Thoracic aorta endothelial cell (primary cell): ENCODE data around the gene SLC25A21.

- CAGE, long polyA plus RNA, result no peak
Measured at GRCh38 chr14:35806447-35807015, 2.6 kb downstream of the RALGAPA1 start.

DNA sequence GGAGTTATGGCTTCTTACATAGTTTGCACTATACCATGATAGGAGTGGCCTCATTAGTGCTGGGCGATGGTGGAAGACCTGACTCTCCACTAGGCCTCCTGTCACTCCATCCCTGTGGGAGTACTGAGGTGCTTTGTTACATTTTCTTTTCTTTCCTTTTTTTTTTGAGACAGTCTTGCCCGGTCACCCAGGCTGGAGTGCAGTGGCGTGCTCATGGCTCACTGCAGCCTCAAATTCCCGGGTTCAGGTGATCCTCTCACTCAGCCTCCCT lies 83.7 kb downstream of the BRMS1L start:
- CAGE, long polyA plus RNA, result no peak

GRCh38 chr14:36217881-36218106 lies 102.6 kb downstream of the MBIP start:
- CAGE, long polyA plus RNA, result no peak

GRCh38 chr14:36451294-36452215 lies 68.5 kb downstream of the NKX2-1 start:
- CAGE, long polyA plus RNA, result no peak

GRCh38 chr14:36507078-36507759 lies 12.8 kb downstream of the NKX2-1 start:
- CAGE, long polyA plus RNA, result no peak

- CAGE, long polyA plus RNA, result no peak
Measured at GRCh38 chr14:37171591-37172907, at the start of gene SLC25A21. Gene SLC25A21, minus strand, starts transcription at chr14:37172606.

- CAGE, long polyA plus RNA, result no peak
Measured at GRCh38 chr14:37328578-37328904, 130.8 kb downstream of the MIPOL1 start.

- CAGE, long polyA plus RNA, result no peak
Measured at GRCh38 chr14:37546665-37547195, 48.3 kb downstream of the FOXA1 start.

- CAGE, long polyA plus RNA, result no peak
Measured at GRCh38 chr14:38192862-38193742, 14.6 kb upstream of the SSTR1 start.

- CAGE, long polyA plus RNA, result no peak
Measured at GRCh38 chr14:38210009-38210740, 2.5 kb downstream of the SSTR1 start.

- CAGE, long polyA plus RNA, result no peak
Measured at GRCh38 chr14:38211411-38211905, 3.8 kb downstream of the SSTR1 start.

GRCh38 chr14:38330650-38330878 lies 74.7 kb upstream of the CLEC14A start:
- CAGE, long polyA plus RNA, result no peak

- CAGE, long polyA plus RNA, result no peak
Measured at GRCh38 chr14:38716948-38717287, 386.1 kb downstream of the SEC23A start.

DNA sequence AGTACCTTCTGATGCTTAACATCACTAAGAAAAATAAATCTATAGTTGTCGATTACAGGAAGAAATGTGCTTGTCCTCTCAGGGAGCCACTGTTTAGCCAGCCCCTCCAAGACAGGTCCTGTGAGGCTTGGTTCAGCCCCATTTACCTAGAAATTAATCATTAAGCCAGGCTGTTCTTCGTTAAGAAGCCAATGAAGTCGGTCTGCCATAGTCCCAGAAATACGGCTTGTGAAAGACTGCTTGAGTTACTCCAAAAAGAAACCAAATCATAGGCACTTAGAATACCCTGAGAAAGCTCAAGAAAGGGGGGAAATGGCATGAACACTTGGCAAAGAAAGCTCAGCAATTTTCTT lies 234.7 kb downstream of the SEC23A start:
- CAGE, long polyA plus RNA, result no peak

DNA sequence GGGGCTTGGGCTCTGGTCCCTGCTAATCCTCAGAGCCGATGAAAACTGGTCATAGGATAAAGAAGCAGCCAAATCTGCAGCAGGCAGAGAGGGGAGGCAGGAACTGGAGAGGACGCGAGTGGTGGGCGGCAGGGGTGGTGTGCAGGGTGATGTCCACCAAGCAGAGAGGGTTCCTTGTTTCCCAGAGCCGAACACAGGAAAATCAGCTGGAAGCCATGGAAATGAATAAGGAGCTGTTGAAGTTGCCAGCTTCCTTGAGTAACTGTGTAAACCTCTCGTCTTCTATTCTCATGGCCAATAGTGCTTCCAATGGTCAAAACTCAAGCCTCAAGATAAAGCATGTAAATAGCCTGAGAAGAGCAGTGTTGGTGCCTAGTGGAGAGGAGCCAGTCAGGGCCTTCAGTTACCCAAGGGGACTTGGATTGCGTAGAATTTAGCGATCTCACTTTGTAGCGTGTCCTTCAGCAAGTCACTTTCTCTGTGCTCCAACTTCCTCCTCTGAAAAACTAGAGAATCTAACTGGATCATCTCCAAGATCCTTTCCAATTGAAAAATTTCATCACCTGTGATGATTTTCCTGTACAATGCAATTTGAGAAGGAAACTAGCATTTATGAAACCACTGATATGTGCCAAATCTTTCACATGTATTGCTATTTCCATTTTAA lies 98.8 kb downstream of the SEC23A start:
- CAGE, long polyA plus RNA, result no peak

- CAGE, long polyA plus RNA, result no peak
Measured at GRCh38 chr14:39182267-39182507, 7.1 kb downstream of the PNN start.

DNA sequence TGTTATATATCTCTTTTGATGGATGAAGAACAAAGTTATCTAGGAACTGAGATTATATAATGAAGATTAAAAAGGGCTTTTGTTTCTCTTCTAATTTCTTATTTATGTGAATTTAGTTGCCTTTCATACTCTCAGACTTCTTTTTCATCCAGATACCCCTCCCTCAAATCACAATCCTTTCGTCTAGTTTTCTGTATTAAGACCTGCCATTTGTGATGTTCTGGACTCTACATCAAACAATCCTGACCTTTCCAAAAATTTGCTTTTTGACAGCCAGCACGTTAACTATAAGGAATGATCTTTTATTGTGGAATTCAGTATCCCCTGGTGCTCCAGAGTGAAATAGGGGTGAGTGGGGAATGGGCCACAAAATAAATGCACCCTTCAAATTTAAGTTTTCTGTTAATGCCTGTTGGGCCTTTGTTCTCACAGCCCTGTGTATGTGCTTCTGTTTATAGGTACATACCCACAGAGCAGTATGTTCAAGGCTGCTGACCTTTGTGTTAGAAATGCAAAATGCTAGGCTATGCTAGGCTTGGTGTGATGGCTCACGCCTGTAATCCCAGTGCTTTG lies 11.8 kb downstream of the PNN start:
- CAGE, long polyA plus RNA, result no peak

DNA sequence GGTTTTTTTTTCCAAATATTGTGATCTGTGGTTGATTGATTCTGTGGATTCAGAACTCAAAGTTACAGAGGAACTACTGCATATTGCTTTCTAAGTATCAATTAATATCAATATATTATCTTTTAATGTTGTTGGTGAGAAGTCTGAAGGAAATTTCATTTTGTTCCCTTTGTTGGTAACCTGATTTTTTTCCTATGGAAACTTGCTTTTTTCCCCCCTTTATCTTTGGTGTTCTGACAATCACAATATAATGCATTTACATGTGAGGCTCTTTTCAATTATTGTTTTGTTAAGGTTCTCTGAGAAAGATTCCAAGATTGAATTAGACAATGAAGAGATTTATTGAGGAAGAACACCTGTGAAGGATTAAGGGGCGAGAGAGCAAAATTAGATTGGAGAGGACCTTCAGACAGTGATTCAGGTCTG lies 64.4 kb downstream of the FBXO33 start:
- CAGE, long polyA plus RNA, result no peak

- CAGE, long polyA plus RNA, result no peak
Measured at GRCh38 chr14:39386617-39387064, 45.6 kb downstream of the FBXO33 start.

- CAGE, long polyA plus RNA, result no peak
Measured at GRCh38 chr14:40326011-40326544, 893.8 kb upstream of the FBXO33 start.